Mammary microvascular endothelial cell (primary cell): ENCODE measurements around a stretch of chr6.

DNA sequence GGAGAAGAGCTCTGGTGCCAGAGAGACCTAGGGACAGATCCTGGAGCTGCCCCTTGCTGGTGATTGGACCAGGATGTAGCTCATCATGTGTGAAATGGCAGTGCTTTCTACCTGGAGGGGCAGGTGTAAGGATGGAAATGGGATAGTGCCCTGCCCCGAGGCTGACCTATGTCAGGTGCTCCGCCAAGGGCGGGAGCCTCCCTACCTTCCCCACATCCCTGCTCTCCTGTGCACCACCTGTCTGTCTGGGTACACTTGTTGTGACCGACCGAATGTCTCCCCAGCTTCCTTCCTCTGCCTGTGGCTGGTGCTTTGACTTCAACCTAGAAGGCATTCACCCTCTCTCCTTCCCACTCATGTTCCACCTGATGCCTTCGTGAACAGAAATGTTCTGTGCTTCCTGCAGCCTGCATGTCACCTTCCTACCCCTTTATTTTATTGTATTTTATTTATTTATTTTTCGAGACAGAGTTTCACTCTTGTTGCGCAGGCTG, 114.8 kb downstream of the SCML4 start:
- RAMPAGE, long total RNA = no peak

DNA sequence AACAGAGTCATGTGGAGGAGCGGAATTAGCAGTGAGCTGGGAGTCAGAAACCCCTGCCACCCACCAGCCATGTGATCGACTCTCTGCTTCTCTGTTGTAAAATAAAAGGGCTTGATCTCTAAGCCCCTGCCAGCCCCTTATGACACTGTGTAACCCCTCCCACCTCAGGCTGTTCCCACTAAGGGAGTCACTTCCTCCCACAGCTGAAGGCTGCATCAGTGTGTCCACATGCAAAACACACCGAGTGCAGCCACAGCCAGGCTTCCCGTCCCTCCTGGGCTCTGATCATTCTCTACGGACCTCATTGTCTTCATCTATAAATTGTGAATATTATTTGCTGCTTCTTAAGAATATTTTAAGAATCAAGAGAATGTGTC, 110.9 kb downstream of the SCML4 start:
- RAMPAGE, long total RNA = no peak

DNA sequence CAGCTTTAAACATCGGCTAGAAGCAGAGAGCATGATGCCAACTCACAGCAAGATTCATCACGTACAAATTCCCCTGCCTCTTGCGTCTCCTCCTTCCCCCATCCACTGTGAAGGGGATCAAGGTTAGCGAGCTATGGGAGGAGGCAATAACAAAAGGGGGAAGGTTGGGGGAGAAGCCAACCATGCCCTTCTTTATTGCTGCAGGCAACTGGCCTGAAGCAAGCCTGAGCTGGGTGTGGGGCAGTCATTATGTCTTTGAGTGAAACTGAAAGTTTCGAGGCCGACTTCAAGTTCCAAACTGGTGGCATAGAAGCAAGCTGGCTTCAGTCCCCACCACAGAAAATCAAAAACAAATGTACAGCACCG, 83.3 kb downstream of the SCML4 start:
- RAMPAGE, long total RNA = no peak

DNA sequence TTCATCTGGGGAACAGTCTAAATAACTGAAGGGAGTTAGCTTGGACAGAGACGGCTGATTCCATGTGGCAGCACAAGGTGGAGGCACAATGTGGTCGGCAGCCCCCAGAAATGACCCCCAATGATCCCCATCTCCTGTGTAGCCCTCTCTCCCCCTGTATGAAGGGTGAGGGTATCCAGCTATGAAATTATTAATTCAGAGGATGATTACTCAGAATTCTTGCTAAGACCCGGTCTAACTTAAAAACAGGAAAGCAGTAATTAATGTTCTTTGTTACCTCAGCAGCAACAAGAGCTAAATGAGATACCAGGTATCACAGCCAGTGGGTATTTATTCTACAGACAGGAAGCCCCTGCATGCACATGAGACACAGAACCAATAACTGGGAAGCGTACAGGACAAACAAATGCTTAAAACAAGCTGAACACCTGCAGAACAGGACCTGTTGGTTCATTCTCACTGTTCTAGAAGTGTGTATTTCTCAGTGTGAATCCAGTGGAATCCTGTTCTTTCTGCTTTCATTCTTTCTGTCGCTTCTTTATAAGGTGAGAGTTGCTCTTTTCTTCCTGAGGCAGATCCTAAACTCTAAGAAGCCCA, 31.0 kb downstream of the SCML4 start:
- RAMPAGE, long total RNA = no peak

- RAMPAGE, long total RNA = no peak
Measured at GRCh38 chr6:108068158-108069090, 6.1 kb downstream of the OSTM1 start.

- RAMPAGE, long total RNA = no peak
Measured at GRCh38 chr6:108364526-108364824, 69.6 kb downstream of the AFG1L start.

GRCh38 chr6:108653240-108653684, 92.5 kb downstream of the FOXO3 start:
- RAMPAGE, long total RNA = no peak

DNA sequence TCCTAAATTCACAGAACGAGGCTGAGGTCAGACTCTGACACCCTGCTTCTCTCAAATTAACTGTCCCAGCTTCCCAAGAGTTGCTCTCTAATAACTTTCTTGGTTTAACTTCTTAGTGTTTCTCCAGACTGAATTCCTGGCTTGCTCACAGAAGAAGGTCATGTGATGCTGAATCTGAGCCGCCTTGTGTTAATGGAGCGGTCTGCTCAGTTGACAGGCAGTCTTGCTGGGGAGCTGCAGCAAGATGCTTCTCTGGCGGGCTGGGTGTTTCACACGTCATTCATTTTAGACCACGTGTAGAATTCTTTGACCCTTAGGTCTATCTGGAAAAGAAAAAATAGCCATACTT, 107.3 kb downstream of the FOXO3 start:
- RAMPAGE, long total RNA = no peak

GRCh38 chr6:108839281-108839703, 8.9 kb upstream of the ARMC2 start:
- RAMPAGE, long total RNA = no peak

DNA sequence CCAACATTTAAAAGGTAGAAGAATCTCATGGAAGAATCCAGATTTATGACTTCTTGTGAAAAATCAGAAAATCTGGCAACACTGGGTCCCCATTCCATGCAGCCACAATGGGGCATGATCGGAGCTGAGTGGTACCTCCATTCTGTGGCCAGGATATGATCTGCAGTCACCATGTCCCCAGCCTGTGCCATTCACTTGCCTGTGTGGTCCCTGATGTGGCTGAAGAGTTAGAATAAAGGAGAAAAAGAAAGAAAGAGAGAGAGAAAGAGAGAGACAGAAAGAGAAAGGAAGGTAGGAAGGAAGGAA, 22.0 kb downstream of the ARMC2 start:
- RAMPAGE, long total RNA = no peak

DNA sequence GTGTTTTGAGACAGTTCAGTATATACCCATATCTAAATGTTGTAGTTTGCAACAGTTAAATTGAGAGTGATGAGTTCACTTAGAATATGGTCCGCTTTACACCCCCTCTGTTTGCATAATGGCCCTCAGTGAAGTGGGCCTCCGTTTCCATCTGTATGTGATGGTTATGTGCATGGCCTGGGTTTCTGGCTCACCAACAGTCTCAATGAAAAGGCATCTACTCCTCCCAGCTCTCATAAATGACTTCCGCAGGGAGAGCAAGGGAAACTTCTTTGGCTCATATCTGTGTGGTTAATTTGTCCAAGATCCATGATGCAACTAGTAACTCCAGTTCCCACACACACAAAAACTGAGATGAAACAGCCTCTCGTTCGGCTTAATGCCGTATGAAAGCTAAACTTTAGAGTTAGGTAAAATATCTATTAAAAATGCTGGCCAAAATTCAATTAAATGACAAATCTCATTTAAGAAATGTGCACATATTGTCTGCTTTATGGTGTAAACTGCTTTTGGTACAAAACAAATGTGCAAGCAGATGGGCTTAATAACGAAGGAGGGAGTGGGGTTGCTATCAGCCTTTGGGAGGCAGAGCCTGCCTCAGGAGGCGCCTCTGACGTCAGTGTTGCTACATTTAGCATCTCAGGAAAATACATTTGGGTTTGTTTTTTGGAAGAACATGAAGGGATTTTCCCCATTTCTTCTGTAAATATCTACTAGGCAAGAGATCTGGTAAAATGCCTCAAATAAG, 96.6 kb downstream of the ARMC2 start:
- RAMPAGE, long total RNA = no peak

- RAMPAGE, long total RNA = no peak
Measured at GRCh38 chr6:108951255-108951707, 103.1 kb downstream of the ARMC2 start.

DNA sequence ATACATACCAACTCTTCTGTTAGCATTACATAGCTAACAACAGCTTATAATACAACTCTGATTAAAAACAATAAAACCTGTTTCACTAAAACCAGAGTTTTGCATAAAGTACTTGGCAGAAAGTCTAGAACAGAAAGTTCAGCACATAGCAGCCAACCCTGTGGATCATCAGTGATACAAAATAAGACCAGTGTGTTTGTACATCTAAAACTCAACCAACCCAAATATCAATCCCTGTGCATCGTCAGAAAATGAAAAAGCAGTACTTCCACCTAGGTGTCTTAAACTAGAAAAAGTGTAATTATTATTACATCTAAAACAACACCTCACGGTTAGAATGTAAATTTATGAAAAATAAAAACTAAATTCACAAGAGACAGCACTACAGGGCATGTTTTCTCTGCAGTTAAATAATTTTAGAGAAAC, 92.2 kb downstream of the SESN1 start:
- RAMPAGE, long total RNA = no peak

GRCh38 chr6:109008291-109009372, 86.0 kb downstream of the SESN1 start:
- RAMPAGE, long total RNA = no peak

DNA sequence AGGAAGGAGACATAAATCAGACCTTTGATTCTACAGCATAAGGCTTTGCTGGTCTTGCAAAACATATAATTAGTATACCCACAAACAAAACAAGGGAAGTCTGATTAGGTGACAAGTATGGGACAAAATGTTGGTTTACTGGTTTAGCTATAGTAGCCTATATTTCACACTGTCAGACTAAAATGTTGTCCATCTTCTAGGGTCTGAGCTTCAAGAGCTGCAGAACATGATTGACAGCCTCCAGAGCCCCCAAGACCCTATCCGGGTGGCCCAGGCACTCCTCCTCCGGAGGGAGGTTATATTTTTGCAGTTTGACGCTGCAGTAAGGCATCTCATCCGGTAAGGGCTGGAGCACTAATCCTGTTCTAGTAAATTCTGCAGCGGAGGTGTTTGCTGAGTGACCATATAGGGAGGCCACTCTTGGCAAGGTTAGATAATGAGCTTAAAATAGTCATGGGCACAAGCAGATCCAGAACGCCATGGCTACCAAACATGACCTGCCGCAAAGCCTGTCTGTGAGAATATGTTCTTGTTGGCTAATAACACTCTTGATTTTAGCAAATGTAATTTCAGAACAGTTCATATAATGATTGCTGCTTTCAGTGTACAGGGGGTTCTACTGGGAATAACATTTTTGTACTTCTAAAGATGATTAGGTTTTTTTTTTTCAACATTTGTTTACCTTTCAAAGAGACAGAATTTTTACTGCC, 82.1 kb downstream of the CD164 start:
- RAMPAGE, long total RNA = no peak

DNA sequence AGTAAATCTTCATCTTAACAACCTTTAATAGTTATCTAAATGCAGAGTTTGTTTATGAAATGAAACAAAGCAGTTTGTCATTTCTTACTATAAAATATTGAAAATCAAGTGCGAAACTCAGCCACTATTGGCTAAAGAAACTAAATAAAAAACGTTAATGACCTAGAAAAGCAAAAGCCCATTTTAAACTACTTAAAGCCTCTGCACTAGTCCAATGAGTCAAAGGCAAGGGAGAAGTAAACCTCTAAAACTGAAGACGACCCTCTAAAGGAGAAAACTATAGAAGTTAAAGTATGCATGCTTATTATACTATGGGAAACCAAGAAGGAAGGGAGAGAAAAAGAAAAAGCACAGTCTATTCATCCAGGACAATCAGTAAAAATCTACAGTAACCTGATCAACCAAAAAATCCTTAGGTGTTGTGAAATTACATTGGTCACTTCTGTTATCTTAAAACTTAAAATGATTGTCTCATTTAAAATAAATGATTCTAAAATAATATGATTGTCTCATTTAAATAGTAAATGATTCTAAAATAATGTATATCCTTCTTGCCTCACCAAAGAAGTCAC, 14.9 kb downstream of the CD164 start:
- RAMPAGE, long total RNA = no peak

DNA sequence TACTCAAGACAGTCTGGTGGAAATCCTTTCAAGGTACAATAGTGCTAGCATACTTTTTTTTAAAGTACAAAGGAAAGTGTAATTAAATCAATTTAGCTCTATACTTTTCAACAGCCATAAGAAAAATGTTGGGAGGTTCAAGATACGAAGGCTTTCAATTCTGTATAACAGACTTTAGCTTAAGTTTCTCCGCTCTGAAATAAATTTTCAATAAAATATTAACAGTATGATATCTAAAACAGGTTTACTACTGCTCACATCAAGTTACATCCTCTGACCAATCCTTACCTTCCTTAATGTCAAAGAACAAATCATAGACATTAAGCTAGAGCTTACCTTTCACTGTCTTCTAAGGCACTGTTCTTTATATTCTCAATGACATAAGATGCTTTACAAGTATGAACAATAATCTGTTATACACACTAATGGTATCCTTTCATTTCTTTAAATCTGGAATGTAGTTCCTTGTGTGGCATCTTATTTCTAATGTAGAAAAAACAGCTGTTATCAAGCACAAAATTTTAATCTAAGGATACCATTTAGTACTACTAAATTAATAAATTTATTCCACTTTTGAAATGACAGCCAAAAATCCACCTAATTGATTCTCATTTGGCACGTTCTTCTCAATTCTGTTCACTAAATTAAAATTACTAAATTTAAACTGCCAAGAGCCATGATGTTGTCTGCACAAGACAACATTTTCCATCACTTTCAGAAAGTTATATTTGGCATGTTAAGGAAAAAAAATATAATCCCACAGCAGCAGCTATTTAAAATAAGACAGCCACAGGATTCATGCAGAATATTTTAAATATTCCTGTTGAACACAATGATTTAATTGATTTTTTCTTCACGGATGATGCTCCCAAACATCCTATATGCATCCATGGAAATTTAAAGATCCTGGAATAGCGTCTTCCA, 14.2 kb downstream of the CD164 start:
- RAMPAGE, long total RNA = no peak

- RAMPAGE, long total RNA = no peak
Measured at GRCh38 chr6:109456562-109457798, 1.4 kb upstream of the MICAL1 start.

- RAMPAGE, long total RNA = no peak
Measured at GRCh38 chr6:109665546-109666017, 25.4 kb downstream of the AK9 start.

- RAMPAGE, long total RNA = no peak
Measured at GRCh38 chr6:109678520-109679851, 12.0 kb downstream of the AK9 start.